Measurements from ENCODE around the genes PLD1 and SPATA16.

- PRO-cap: no peak
Measured at GRCh38 chr3:171257323-171257969, 202.8 kb downstream of the TNIK start.

DNA sequence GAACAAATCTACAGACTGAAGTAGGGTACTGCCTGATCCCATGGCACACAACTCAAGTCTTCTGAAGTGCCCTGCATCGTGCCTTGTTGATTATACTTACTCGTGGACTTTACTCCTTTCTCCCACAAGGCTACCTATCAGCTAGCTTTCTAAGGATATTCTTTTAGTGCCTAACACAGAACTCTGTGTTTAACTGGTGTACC is 119.8 kb downstream of the TNIK start:
- PRO-cap: no peak

DNA sequence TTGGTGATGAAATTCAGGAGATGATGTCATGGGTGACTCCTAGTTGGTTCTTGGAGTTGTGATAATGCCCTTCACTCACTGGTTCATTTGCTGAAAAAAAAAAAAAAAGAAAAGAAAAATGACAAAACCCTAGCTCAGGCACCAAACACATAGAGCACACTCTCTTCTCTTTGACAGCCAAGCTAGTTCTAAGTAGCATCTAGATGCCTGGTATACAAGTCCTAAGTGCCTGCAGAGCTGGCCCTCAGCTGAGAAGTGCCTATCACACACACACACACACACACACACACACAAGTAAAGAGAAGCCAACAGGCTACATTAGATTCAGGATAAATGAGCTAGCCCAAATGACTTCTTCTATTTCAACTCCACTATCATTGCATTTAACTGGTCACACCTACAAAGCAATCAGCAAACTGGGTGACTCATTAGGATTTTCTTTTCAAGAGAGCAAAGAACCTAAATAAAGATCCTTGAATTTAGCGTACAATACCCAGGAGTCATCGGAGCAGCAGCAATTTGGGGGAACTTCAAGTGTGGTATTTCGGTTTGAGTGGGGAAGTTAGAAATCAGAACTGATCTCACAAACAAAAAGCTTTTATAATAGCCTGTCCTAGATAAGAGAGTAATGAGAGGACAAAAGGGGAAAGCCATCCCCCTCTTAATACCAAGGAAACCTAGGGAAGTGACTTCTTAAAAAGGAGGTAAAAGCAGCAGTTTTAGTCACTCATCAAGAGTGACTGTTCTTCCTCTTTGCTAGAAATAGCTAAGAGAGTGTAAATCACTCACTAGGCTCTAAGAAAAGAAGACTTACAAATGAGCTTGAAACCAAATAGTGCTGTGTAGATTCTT is 112.8 kb downstream of the TNIK start:
- PRO-cap: no peak

- PRO-cap: no peak
Measured at GRCh38 chr3:171804878-171805515, 5.3 kb downstream of the PLD1 start.

GRCh38 chr3:171809824-171810905 is at the start of gene PLD1:
Gene PLD1 (minus strand): TSS chr3:171810483.
- PRO-cap: bidirectional peak, plus-strand start at chr3:171810593, minus-strand start at chr3:171810447

GRCh38 chr3:171813917-171814618 is 3.8 kb upstream of the PLD1 start:
- PRO-cap: no peak

DNA sequence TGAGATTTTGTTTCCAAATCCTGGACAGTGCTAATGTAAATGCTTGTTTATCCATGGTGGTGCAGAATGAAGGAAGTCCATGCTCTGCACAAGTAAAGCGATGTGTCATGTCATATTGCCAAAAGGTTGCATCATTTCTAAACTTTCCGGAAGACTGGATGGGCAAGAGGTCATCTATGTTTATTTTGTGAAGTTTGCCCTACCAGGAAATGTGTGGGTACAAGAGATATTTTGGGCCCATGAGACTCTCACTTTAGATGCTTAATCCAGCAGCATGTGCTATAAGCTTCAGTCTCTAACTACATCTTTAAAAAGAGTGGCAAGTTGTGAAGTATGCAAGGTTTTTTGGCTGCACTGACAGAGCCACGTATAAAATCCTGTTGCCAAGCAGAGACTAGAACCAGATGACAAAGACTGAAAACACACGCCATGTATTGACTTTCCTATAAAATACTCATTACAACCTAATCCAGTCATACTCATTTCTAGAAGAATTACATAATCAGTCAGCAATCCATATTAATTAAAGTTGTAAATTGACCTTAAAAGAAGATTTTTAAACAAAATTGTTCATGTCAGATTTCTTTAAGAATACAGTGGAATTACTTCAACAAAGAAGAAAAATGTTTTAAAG is 72.0 kb upstream of the FNDC3B start:
- PRO-cap: no peak

- PRO-cap: no peak
Measured at GRCh38 chr3:172044894-172045336, 5.5 kb downstream of the FNDC3B start.

DNA sequence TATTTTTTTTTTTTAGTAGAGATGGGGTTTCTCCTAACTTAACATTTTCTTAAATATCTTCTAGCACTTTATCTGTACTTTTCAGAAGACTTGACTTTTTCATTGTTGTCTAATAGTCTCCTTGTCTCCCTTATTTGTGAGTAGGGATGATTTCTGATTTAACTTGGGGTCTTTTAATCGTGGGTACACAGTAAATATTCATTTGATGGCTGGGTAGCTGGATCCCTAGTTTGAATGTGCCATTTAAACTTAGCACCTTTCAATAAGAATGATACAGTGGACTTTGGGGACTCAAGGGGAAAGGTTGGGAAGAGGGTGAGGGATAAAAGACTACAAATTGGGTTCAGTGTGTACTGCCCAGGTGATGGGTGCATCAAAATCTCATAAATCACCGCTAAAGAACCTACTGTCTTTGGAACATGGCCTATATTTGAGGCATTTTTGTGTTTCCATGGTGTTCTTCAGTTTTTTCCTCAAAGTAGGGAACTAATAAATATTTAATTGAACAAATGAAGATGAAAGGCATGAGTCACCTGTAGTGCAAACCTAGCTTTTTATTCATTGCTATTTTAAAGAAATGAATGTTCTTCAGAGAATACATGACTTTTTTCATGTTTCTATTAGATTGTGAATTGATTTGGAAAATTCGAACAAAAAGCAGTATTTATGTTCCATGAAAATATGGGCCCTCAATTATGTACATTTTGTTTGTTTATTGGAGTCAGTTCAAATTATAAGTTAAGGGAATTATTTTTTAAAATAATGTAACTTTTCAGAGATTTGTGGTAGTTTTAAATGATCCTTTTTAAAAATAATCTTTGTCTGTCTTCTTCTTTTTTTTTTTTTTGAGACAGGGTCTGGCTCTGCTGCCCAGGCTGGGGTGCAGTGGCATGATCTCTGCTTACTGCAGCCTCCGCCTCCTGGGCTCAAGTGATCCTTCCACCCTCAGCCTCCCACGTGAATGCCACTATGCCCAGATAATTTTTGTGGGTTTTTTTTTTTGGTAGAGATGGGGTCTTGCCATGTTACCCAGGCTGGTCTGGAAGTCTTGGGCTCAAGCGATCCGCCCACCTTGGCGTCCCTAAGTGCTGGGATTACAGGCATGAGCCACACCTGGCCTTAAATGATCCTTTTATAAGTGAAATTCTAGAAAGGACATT is 12.3 kb downstream of the FNDC3B start:
- PRO-cap: no peak

DNA sequence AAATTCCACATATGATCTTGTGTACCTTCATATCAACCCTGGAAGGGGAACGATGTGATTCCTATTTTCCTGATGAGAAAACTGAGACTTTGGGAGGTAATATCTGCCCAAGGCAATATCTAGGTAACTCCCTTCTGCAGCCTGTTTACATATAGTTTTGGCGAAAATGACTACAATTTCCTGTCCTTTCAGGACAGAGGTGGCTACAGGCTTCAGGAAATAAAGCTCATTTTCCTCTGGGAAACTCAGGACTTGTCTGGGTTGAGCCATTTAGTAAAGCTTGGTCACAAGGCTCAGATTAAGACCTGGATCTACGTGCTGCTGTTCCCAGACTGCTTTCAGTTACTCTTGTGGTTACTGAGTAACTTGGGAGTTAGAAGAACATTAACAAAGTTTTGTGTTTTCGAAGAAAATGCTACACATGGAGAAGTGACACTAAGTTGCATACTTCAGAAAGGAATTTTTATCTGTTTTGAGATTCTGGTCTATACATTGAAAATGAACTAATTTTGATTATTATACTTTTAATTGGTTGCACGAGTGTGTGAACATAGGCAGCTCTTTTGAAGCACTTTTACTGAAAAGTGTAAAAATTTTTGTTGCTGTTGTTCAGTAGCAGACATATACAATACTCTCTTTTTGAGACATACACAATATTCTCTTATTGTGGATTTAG is 27.1 kb downstream of the FNDC3B start:
- PRO-cap: no peak

- PRO-cap: no peak
Measured at GRCh38 chr3:172078488-172079181, 39.3 kb downstream of the FNDC3B start.

DNA sequence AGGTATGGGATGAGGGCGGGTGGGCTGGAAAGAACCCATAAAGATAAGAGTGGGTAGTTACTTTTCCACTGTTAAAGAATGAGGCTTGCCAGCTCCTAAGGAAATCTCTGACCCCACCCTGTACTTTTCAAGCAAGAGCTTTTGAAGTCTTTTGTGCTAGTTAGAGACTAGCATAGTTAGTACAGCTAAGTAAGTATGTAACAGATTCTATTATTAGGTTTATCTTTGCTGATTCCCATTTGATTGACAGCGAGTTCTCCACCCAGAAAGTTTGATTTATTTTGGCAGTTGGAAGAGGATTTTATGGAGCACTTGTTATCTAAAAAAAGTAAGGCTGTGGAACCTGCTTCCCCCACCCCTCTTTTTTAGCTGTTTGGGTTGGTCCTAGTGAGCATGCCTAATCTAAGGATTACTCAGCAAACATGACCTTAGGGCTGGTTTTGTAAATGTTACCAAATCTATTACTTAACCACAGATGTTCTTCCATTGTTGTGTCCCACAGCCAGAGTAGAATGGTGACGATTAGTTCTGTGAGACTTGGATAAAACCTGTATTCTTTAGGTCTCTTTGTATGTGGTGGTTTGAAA is 57.6 kb downstream of the FNDC3B start:
- PRO-cap: no peak

DNA sequence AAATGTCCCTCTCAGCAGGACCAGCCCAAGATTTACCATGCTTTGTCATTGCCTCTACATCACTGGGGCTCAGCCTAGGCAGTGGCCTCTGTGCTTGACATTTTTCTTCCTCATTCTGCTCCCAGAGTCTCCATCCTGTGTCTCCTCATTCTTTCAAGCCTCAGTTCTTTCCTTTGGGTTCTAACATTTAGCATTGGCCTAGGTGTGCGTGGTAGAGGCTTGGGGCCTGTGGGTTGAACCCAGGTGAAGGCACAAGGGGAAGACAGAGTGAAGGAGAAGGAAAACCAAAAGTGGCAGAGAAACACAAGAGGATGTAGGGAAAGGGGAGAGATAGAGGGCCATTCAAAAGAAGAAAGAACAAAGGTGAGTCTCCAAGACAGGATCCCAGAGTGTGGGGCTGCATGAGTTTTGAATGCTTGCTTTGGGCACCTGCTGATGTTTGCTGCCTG is 75.7 kb downstream of the FNDC3B start:
- PRO-cap: no peak

DNA sequence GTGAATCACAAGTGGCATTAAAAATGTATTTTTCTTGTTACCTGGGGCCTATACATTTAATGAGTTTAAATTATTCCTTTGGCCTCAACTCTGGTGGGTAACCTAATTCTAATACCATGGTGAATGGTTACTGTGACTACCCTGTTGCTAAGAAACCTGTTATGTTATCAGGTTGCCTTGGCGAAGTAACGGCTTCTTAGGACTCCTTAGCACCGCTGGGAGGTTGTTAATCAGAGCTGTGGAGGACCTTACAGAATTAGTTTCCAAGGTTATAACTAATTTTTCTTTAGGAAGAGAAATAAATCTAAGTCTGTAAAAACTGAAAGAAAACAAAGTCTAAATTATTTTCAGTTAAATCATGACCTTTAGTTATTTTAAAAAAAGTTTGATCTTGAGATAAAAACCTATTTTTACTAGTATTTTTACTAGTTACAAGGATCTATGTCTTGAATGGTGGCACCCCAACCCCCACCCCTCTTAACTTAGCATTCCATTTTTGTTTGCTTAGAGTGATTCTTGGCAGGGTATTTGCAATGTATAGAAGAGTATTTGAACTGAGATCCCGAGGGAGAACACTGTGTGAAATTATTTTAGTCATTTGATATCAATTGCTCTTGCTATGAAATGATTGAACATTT is 155.5 kb downstream of the FNDC3B start:
- PRO-cap: no peak

DNA sequence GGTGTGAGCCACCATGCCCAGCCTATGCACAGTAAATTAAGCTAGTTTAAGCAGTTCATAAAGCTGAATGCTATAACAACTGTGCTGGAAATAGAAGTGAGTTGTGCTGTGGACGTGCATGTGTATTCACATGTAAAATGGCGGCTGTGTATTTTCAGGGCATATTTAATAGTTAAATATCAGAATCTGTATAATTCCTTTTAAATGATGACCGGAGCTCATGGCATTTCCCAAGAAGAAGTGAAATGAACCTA is 180.9 kb downstream of the GHSR start:
- PRO-cap: no peak

GRCh38 chr3:172319632-172320161 is 128.6 kb downstream of the GHSR start:
- PRO-cap: no peak

DNA sequence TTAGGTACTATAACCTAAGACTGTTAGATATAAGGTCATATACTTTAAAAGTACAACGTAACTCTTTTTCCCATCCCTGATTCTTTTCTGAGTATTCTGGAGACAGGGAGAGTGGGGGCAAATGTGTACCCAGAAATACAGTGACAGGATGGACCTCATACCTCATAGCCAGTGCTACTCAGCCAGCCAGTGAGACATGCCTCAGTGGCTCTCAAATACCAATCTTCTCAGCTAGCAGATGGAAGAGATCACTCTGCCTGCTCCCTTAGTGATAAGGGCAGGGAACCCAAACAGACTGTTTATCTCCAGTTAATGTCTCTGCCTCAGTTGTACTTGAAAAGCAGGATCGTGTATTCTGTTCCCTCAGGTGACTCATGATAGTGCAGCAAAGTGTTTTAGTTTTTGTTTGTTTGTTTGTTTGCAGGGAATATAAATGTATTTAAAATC is 125.6 kb downstream of the GHSR start:
- PRO-cap: no peak

DNA sequence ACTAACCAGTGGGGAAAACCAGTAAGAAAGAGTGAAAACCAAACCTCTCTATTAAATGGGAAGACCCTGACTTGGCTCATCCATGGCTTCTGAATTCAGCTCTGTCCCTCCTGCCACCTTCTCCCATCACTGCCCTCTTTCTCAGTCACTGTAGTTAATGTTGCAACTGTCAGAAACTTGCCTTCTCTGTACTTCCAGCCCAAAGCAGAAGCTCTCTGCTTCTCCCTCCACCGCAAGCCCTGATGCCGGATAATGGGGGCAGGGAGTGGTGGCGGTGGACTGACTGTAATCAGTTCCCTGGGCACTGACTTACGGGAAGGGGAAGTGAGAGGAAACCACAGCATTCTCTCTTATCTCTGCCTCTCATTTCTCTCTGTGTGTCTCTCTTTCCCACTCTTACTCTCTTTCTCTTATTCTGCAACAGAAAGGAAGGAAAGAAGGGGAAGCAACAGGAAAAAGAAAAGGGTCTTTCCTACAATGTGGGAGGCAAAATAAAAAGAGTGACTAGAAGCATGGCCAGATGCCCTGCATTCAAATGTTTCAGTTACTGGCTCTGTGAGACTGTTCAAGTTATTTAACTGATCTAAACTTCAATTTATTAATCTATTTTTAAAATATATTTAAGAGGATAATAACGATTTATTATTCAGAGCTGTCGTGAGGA is 10.8 kb downstream of the TNFSF10 start:
- PRO-cap: no peak

DNA sequence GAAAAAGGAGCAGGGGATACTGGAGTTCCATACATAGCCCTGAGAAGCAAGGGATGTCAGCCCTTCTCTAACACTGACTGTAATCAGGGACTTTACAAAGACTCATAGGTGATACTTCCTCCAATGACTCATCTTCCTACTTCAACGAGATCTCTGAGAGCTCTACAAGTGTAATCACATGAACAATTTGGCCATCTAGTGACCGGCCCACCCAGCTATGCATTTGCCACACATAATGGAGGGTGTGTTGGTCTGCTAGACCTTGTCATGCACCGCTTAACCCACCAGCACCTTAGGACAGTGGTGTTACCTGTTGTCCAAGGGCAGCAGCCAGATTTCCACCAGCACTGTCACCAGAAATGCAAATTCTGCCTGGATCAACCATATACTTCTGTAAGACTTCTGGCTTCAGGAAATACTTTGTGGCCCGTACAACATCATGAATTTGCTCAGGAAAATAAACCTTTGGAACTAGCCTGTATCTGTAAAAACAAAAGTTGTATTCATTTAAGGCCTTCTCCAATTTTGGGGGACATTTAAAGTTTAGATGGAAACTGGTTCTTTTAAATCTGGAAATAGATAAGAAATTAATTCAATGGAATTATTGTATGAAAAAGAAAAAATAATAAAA is 75.1 kb downstream of the NCEH1 start:
- PRO-cap: no peak

- PRO-cap: no peak
Measured at GRCh38 chr3:173140962-173141303, at the start of gene SPATA16. Gene SPATA16 (minus strand): TSS chr3:173141235.

Measured in WTC11 (cell line).